Tongue (tissue), 2 donors: ENCODE measurements around a stretch of chr6.

DNA sequence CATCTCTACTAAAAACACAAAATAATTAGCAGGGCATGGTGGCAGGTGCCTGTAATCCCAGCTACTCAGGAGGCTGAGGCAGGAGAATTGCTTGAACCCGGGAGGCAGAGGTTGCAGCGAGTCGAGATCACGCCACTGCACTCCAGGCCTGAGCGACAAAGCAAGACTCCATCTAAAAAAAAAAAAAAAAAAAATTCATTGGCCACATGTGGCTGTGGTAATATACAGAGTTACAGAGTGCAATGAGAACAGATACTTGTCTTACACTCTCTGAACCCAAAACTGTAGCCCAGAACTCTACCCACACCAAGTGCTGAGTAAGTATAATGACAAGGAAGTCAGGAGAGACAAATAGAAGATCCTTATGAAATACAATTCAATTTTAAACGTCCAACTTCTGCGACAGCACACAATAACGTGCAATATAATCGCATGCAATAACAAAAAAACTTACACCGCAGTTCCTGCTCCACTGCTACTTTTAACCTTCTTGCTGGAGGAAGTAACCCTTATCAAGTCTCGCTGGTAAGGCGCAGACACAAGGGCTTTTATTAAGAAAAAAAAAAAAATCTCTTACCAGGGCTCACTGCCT lies 974 bp downstream of the SFT2D1 start:
- RAMPAGE, long total RNA = no peak

DNA sequence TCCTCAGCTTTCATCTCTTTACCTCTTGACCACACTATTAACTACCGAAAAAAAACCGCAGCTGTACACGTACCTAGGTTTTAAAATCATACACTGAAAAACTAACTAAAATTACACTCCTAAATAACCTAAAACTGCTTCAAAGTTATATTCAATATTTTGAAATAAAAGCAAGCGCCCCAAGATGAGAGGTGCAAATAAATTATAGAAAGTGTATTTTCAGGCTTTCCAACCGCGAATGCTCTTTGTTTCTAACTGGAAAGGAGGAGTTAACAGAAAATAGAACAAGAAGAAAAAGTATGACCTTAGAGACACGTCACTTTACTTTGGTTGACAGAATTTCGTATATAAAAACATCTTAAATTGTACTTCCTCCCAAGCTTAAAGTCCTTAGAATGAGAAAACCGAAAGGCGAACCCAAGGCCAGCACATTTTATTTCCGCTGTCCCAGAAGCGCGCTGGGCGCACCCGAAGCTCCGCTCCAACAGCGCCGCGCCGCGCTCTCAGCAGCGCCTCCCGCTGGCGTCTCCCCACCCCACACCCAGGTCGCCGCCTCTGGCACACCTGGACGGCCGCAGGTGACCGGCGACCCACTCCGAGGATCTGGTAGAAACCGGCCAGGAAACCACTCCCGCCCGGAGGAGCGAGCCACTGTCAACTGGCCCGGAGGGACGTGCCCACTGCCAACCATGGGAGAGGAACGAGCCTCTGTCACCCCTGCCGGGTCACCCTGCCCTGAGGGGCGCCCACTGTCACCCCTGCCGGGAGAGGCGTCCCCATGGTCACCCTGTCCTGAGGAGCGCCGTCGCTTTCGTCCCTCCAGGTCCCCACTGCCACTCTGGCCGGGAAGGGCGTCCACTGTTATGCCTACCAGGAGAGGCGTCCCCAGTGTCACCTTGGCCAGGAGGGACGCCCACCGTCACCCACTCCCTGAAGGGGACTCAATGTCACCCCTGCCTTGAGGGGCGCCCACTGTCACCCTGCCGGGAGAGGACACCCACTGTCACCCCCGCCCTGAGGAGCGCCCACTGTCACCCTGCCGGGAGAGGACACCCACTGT lies 934 bp downstream of the MPC1 start:
- RAMPAGE, long total RNA = no peak

- RAMPAGE, long total RNA = no peak
These were observed 11.3 kb upstream of the MPC1 start for GRCh38 chr6:166393971-166394467.

DNA sequence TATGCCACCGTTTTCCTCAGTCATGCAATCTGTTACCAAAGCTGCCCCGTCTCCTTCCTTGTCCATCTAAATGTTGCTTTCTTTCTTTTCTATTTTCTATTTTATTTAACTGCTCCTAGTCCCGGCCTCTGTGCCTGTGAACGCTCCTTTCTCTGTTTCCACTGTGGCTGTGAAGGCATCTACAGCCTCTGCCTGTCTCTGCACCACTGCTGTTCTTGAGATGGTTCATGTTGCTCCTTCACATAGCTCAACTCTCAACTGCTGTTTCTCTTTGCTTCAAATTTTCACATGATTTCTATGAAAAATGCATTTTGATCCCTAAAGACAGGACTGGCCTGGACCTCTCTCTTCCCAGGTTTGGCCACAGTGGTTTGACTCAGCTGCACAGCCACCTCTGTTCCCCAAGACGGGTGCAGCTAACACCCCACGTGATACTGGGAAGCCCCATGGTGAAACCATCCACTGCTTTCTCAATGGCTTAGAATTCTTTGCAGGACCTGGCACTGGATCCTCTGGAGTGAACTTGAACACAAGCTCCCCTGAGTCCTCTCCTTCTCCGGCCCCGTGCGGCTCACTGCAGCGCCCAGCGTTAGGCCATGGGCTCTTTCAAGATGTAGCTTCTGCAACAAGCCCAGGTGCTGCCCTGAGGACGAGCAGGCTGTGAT lies 58.5 kb upstream of the MPC1 start:
- RAMPAGE, long total RNA = no peak

- RAMPAGE, long total RNA = no peak
These were observed 74.0 kb downstream of the RAMACL start for GRCh38 chr6:166512501-166512937.

DNA sequence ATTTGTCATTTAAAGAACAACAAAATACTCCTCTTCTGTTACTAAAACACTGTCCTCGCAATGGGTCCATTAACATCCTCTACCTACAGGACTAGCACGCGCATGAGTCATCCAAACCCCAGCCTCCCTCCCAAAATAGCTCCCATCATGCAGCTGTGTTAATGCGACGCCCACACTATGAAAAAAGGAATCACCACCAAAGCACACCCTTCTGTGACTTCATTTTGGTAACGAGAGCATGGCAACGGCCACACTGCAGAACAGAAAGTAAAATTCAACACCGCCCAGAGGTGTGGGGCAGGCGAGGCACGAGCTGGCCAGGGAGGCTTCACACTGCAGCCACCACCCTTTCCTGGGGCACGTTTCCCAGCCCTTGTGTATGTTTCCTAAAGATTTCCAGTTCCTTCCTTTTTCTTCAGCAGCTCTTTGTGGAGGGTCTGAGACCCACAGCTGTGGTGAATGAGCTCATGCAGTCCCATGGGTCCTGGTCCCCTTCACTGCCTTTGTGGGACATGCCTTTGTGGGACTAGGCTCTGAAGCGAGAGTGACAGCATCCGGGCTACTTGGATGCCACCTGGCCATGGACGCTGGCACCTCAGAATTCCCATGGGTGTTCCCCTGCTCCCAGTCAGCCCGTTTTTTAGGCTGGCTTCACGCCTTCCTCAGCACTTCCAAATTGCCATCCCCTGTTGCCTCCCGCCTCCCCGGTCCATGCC lies 45.4 kb downstream of the RAMACL start:
- RAMPAGE, long total RNA = no peak

DNA sequence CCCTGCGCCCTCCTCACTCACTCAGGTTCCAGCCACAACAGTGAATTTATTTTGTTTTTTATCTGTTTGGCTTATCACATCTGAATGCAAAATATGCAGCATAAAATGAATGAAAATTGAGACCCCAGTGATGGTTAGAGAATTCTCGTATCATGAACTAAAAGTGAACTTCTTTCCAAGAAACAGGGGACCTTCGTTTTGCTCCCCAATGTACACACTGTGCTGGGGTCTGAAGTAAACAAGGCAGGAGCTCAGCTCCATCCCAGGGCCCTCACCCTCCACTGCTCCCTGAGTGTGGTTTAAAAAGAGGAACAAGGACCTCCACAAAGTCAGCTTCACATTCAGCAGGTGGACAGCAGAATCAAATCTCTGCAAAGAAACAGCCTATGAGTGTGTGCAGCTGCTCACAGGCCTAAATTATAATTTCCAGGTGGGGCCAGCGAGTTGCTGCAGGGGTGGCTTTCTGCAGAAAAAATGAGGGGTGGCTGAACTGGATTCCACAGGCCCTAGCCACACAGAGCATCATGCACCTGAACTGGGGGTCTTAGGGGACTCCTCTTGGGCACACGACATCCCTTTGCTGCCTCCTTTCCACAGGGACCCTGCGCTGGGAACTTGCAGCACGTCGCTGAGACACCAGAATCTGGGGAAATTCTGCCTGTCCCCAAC lies 1.6 kb upstream of the RAMACL start:
- RAMPAGE, long total RNA = no peak

DNA sequence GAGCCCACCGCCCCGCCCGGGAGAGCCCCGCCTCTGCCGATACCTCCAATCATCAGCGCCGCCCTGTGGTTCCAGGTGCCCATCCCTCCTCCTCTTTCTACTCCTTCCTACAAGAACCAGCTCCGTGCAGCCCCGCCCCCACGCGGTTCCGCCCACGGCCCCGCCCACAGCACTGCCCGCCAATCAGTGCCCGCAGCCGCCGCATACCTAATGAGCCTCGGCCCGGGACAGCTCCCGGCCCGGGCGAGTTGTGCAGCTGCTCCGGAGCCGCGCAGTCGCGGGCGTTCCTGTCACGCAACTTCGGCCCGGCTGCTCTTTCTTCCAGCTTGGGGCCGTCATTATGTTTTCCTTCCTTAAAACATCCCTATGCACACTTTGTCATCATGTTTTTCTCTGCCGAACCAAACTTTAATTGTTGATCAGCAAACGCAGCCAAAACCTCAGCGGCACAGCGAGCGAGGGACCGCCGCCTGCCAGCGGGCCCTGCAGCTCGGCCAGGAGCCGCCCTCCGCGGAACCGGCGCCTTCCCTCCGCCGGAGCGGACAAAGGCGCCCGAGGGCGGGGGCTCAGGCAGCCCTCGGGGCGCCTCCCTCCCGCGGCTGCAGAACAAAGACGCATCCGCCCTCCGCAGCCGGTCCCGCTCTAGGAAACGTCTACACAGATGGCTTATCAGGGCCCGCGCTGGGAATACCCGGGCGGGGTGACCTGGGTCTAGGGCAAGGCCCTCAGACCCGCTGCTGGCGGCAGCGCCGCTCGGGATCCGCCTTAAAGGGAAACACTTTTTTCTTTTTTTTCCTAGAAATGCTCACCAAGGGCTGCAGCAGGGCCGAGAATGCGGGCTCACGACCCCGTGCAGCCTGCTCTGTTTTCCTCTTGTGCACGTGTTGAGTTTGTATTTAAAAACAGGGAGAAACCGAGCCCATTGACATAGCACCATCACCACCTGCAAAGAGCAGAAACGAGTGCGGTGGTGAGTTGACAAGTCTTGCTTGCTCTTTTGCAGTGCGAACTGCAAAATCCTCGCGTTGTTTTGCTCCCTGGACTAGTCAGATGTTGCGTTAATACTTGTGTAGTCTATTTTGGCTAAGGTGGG lies 724 bp upstream of the RPS6KA2 start:
- RAMPAGE, long total RNA = start-site peak on the minus strand centred at position 516 of the sequence, 77 bp wide, 18 and 6 reads in 2 replicates

GRCh38 chr6:166656175-166656732 lies 29.2 kb upstream of the RPS6KA2 start:
- RAMPAGE, long total RNA = no peak

GRCh38 chr6:166658019-166658574 lies 31.0 kb upstream of the RPS6KA2 start:
- RAMPAGE, long total RNA = no peak

- RAMPAGE, long total RNA = no peak
These were observed 118.5 kb upstream of the RPS6KA2 start for GRCh38 chr6:166745596-166745900.

- RAMPAGE, long total RNA = no peak
These were observed 28.4 kb downstream of the RNASET2 start for GRCh38 chr6:166927785-166928583.

DNA sequence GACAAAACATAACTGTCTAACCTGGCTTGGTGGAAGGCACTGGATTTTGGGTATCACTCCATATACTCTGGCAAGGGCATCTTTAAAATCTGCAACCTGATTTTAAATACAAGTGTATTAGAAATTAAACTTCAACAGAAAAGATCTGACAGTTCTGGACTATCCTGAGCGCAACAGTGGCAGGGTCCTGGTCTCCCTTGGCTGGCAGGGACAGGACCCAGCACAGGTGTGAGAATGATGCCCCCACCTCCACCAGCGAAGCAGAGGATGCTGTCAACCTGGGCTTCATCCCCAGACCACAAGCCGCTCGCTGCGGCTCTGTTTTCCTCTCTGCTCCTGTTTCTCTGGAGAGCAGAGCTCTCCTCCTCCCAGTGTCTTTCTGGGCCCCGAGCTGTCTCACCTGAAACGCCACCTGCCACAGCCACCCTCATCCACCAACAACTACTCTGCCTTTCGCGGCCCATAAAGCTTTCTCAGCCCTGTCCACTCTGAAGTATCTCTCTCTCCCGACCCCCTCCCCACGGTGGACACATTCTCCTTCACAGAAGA lies 25.3 kb downstream of the RNASET2 start:
- RAMPAGE, long total RNA = no peak

DNA sequence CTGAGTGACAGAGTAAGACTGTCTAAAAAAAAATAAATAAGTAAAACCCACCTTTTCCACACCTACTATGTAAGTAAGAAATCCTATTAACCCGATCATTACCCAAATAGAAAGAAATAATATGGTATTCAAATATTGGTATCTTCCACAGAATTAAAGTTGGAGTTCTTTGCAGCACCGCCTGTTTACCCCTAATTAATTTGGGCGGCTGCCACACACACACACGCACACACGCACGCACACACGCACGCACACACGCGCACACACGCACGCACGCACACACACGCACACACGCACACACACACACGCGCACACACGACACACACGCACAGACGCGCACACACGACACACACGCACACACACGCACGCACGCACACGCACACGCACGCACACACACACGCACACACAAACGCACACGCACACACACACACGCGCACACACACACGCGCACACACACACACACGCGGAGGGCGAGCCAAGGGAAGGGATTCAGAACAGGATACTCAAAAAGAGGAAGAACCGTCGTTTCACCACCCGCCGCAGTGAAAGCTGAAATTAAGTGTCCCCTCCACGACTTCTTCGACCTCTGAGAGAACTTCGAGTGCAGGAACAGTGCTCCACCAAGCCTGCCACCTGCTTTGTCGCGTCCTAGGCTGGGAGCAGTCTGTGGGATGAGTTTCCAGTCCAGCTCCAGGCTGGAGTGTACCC lies 1.2 kb downstream of the RNASET2 start:
- RAMPAGE, long total RNA = no peak

DNA sequence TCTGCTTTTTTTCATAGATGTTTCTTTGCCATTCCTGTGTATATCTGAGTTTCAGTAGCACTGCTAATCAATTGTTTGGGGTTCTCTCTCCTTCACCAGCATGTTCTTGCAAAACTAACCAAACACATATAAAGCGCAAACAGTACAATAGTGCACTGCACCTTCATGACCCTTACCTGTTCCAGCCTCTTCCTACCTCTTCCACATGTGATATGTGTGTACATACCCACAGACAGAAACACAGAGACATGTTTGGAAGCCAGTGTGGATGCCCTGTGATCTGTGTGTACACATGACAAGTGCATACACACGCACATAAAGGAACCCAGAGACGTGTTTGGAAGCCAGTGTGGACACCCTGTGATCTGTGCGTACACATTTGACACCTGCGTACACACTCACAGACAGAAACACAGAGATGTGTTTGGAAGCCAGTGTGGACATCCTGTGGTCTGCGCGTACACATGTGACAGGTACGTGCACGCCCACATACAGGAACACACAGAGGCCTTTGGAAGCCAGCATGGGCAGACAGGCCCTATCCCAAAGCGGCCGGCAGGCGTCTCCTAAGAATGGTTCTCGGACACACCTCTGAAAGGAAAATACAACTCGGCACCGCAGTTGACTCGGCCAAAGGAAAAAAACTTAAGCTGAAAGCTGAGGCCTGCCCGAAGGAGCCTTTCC lies 1.7 kb upstream of the CEP43 start:
- RAMPAGE, long total RNA = no peak

GRCh38 chr6:166998535-166998629 lies 815 bp upstream of the CEP43 start:
- RAMPAGE, long total RNA = no peak

GRCh38 chr6:167092487-167093207 lies 30.2 kb upstream of the CCR6 start:
- RAMPAGE, long total RNA = no peak

GRCh38 chr6:167123589-167123850 lies 624 bp downstream of the CCR6 start:
- RAMPAGE, long total RNA = no peak

DNA sequence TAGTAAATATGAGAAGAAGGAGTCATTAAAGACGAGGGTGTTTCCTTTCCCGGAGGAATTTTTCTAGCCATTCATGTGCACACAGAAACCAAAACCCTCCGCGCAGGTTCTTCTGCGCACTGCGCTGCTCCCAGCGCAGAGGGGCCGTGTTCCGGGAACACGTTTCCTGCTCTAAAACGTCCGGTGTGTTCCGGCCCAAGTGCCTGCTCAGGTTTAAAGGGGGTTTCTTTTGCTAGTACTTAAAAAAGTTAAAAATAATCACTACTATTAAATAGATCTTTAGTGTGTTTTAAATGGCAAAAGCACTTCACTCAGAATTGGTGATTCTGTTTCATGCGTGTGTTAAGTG lies 11.6 kb downstream of the GPR31 start:
- RAMPAGE, long total RNA = no peak

DNA sequence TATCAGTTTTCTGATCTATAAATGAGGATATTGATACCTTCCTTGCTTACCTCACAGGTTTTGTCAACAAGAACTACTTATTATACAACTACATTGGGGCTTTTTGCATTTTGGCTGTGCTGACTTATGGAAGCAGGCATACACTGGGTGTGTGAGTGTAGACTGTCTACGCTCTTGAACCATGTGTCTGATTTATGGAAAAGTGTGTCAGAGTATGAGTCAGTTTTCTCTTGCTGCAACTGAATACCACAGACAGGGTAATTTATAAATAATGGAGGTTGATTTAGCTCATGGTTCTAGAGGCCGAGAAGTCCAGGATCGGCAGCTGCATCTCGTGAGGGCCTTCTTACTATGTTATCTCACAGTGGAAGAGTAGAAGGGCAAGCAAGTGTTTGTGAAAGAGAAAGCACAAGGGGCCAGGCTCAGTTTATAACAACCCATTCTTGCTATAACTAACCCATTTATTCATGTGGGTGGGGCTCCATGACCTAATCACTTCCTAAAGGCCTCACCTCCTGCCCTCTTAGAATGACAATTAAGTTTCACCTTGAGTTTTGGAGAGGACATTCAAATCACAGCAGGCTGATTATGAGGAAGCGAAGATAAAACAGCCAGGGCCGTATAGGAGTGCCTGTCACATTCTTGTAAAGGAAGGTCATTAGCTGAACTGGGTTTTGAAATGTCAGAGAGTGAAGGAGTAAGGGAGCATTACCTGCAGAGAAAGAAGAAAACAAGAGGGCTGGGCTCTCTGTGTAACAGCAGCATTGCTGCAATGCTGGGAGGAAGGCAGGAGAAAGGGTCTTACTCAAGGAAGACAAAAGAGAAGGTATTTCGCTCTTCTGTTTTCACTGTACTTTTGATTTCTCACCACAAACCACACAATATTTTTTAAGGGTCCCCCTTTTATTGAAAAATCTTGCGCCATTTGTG lies 6.7 kb downstream of the GPR31 start:
- RAMPAGE, long total RNA = no peak